Neural crest cell (in vitro differentiated cells): Measurements from ENCODE around the genes ZNF385A, OR6C74 and OR6C3.

- PRO-cap: no peak
Measured at GRCh38 chr12:54303755-54304938, 3.3 kb upstream of the NFE2 start.

DNA sequence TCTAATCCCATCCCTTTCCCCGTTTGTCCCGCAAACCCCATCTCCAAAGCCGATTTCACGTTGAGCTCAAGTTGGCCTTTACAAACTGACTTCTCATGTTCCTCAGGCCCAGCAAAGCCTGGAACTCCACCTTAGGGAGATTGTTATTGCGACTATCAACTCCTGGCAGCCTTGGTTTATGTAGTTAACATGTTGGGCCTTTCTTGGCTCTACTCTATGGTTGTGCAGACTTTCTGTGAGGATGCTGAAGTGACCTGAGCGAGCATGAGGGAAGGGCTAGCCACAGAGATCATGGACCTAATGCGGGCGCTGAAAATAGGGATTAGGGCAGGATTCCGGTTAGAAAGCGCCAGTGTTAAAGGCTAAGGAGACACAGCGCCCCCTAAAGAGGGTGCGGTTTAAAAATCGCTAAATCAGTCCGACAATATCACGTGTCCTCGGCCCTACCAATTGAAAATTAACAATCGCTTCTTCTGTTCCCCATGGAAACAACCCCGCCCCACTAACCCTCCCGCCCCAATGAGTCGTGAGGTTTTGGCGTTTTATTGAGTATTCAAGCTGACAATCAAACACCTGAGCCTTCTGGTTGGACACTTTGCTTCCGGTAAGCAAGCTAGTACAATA is 403 bp upstream of the COPZ1 start:
- PRO-cap: unidirectional peak, minus-strand start at position 299 of the sequence

DNA sequence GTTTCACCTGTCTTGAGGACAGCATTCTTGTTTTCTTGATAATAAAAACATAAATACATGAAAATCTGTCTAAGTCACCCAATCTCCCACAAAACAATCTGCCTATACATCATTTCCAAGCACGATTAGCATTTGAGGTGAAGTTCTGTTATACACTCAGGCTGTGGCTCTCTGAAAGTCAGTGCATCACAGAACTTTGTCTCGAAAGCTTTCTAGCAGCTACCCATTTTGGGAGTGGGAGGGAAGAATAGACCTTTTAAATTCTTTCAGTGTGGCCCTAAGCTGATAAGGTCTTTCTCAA is 12.1 kb downstream of the COPZ1 start:
- PRO-cap: no peak

- PRO-cap: bidirectional peak, plus-strand start at chr12:54353599, minus-strand start at chr12:54353276
Measured at GRCh38 chr12:54352671-54353448, 11.4 kb downstream of the GPR84 start.

DNA sequence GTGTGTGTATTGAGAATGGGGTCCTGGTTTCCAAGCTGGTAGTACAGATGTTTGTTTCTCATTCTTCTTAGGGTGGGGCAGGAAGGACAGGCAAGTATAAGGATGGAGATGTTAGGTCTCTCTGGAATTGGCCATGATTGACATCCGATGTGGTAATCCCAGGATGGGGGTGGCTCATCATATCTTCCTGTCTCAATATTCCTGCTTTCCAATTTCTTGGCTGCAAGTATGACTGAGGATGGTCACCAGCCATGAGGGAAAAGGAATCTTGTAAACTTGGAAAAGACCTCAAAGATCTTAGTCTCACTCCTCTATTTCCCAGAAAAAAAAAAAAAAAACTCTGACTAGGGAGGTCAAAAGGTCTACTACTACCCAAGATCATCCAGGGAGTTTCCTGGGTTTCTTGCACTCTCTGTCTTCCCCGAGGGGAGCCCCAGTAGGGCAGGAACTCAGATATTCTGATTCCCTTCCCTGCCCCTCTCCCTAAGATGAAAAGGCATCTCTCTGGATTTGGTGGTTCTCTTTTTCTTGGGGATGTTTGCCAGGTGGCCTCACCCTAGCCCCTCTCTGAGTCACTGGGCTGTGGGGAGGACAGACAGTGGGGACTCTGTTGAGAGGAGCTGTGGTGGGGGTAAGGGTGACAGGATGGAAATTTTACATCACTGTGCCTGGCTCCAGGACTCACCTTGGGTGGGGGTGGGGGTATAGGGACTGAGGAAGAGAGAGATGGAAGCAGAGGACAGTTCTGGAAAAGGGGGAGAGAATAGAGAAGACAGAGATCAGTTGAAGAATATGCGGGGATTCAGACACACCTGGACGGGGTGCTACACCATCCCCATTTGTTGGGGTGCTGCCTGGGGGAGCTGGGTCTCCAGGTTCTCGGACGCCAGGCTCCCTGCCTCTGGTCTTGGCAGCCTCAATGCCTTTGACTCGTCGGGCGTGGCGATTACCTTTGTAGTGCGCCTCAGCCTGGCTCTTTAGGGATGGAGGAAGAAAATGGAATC is 9.2 kb upstream of the GPR84 start:
- PRO-cap: no peak

- PRO-cap: unidirectional peak, plus-strand start at chr12:54378943
Measured at GRCh38 chr12:54378572-54379007, 5.9 kb downstream of the ZNF385A start.

DNA sequence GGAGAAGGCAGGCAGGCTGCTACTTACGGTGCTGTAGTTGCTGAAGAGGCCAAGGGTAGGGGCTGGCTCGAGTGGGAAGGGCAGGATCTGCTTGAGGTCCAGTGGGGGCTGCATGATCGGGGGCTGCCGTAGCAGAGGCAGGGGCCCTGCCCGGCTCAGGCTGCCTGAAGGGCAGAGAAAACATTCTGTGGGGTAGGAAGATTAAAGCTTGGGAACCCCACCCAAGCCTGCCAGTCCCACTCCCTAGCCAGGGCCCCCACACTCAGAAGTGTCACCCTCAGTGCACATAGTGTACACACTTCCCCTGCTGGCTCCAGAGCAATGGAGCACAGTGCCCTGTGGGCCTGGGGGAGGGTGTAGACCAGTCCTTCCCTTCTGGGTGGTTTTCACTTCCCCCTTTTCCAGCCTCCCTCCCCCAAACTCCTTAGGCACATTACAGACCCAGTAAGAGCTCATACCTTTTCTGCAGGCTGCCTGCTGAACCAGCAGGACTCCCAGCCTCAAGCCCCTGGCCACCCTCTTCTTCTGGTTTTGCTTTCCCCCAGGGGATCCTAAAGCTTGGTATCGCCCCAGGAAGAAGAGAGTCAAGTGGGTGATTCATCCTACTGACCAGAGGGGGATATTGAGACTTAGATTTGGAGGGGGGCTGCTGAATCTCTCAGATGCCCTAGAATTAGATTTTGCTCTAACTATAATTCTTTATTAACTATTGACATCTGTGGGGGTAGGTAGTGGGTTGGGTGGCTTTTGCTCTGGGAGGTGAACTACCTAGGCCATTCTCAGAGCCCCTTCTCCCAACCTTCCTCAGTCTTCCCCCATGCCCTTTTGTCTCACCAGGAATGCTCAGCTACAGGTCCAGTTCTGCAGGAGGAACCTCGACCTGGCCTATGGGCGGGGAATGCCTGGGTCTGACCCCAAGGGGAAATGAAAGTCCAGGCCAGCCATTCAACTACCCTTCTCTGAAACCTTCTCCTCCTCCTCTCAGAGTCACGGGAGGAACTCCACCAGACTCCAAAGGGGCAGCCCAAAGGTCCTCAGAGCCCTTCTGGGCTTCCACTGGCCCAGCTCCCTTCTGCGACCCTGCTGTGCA is at the start of gene ZNF385A:
TSS of gene ZNF385A (minus strand) at position 333 of the 1,090 bp plus-strand sequence.
- PRO-cap: no peak

- PRO-cap: no peak
Measured at GRCh38 chr12:54386349-54386848, 1.9 kb upstream of the ZNF385A start.

- PRO-cap: no peak
Measured at GRCh38 chr12:54394186-54394545, 9.6 kb upstream of the ZNF385A start.

DNA sequence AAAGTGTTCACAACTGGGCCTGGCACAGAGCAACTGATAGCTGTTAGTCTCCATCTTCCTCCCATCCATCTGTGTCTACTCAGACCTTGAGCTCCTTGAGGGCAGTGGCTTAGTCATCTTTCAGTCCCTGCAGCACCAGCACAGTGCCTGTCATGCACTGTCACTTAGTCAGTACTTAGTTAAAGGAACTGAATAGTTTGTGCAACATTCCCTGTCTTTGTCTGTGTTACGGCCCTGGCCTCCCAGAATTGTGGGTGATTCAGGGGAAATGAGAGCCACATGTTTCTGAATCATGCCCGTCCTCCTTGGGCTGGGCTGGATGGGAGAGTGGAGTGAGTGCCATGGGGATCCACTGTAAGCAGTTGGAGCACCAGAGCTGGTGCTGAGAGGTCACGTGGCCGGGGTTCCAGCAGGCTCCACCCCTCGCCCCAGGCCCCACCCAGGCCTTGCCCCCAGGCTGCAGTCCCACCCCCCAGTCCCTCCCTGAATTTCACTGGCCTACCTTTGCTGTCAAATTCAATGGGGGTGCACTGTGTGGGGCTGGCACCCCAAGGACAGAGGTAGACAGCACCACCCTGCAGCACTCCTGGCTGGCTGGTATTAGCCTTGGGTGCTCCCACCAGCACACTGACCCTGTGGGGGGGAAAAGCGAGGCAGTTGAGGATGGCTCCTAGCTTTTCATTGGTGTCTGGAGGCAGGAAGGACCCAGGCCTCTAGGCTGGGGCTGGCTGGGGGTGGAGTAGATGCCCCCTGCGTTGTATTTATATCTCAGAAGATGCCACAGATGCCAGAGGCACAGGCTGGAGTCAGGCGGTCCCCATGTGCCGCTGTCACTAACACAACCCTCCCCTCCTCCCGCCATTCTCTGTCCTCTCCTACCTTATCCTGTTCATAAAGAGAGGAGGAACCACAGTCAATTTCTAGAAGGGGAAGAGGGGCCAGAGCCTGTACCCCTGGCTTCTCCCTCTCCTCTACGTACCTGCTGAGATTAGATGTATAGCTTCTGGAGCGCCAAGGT is 7.4 kb downstream of the ITGA5 start:
- PRO-cap: no peak

- PRO-cap: no peak
Measured at GRCh38 chr12:54982973-54983231, 1.7 kb downstream of the TESPA1 start.

DNA sequence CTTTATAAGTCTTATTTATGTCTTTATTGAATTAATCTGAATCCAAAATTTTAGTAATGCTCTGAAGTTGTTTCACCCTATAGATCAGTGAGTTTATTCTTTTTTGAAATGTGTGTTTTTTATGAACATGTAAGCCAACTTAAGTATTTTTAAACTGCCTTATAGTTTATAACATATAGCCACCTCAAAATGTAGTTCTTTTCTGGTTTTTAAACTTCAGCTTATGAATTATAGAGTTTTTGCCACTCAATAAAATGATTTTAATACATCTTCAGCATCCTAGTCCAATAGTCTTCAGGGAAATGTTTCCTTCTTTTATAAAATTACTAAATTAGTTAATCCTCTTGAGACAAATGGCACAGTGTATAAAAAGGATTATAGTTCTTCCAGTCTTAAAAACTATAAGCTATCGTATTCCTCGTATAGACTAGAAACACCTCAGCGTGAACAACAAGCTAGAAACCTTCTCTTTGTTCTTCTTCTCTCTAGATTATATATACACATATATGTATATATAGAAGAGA is at the start of gene OR6C74:
TSS of gene OR6C74 (plus strand) at position 418 of the 524 bp plus-strand sequence.
- PRO-cap: no peak

GRCh38 chr12:55330403-55330984 is at the start of gene OR6C3:
TSS of gene OR6C3 (plus strand) at chr12:55330746.
- PRO-cap: no peak

DNA sequence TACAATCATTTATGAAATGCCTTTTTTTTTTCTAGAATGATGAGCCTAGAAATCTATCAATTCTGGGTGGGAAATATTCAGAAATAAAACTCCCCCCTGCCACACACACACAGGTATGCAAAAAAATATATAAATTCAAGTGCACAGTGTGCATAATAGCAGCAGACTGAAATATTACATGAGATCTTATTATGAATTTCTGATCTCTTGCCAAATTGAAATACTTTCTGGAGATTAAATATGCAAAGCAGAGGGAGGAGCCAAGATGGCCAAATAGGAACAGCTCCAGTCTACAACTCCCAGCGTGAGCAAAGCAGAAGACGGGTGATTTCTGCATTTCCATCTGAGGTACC is 8.4 kb upstream of the OR6C68 start:
- PRO-cap: unidirectional peak, plus-strand start at position 288 of the sequence

DNA sequence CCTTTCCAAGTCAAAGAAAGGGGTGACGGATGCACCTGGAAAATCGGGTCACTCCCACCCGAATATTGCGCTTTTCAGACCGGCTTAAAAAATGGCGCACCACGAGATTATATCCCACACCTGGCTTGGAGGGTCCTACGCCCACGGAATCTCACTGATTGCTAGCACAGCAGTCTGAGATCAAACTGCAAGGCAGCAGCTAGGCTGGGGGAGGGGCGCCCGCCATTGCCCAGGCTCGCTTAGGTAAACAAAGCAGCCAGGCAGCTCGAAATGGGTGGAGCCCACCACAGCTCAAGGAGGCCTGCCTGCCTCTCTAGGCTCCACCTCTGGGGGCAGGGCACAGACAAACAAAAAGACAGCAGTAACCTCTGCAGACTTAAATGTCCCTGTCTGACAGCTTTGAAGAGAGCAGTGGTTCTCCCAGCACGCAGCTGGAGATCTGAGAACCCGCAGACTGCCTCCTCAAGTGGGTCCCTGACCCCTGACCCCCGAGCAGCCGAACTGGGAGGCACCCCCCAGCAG is 7.9 kb upstream of the OR6C68 start:
- PRO-cap: unidirectional peak, minus-strand start at position 200 of the sequence; unidirectional peak, minus-strand start at position 271 of the sequence

DNA sequence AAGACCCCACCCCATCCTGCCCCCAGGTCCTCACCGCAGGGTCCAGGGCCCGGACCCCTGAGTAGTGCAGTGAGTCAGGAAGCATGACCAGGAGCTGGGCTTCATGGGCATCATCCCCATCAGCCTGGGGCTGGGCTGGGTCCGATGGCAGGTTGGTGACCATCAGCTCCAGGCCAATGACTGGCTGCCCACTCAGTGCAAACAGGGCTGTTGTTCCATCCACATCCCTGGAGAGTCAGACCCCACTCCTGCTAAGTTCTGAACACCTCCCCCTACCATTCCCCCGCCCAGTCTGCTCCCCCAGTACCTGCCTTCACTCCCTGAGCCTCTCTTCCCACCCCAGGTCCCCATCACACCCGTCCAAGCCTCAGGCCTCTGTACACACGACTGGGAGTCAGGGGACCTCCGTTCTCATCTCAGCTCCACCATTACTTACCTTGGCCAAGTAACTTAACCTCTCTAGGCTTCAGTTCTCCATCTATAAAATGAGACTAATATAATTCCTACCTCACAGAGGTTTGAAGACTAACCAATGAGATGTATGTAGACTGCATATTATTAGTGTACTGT is 12.9 kb downstream of the ITGA7 start:
- PRO-cap: no peak

DNA sequence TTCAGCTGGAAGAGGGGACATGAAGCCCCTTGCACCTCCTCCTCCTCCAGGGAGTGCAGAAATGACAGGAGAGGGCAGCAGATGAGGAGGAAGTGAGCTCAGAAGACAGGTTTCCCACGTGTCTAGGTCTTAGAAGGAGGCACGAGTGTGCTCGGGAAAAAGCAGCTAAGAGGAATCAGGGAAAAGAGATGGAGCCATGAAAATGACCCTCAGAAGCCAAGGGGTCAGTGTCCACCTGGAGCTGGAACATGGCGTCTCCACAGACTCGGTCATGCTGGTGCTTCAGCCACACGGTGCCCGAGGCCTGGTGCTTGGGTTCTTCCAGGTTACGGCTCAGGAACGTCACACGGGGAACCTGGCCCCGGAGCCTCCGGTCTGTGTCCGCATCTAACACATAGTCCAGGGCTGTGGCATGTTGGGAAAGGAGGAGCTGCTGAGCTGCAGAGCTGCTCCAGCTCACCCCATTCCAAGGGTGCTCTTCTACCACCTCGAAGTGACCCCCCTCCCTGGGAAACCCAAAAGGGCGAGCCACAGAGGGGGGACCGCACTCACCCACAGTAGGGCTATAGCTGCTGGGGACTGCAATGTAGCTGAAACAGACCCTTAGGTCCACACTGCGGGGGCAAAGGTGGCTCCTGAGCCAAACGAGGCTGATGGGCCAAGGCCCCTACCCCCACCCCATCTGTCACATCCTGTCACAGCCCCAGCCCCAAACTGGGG is 10.9 kb downstream of the ITGA7 start:
- PRO-cap: no peak

GRCh38 chr12:55729975-55730836 is 1.4 kb upstream of the CD63 start:
- PRO-cap: bidirectional peak, plus-strand start at chr12:55730293, minus-strand start at chr12:55730195

DNA sequence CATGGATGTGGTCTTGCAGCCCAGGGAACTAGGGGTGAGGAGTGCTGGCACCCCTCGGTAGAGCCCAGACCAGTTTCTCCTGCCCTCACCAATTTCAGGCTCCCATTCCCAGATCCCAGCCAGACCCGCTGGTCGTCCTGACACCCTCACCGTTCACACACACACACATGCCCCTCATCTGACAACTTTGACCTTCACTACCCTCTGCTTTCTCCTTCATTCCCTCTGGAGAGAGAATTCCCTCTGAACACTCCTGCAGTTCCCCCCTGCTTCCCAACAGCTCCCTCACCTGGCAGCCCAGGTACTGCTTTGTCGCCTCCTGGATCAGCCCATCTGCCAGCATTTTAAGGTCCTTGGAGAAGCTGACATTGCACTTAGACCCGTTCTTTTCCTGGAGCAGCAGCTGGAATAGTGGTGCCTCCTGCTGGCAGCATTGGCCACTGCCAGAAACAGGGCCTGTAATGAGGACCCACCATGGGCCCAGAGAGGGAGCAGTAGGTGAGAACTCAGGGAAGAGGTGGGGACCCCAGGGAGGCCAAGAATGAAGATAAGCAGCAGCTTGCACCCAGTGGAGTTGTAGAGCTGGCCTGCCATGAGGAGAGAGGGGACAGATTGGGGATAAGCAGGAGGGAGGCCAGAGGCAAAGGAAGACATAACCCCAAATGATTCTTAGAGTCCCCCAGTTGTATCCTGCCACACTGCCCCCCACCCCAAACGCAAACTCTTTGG is 5.8 kb upstream of the GDF11 start:
- PRO-cap: no peak

GRCh38 chr12:55777627-55777983 is 34.7 kb downstream of the GDF11 start:
- PRO-cap: no peak